Mononuclear cell (primary cell): ENCODE data around the genes PPP1R11, TRIM39 and PRR3.

- RRBS: under 1% methylated on average over 6 of the region's 44 CpGs
These were observed at the start of gene PPP1R11 for GRCh38 chr6:30066824-30067812. TSS of gene PPP1R11 (plus strand) at chr6:30067198.

GRCh38 chr6:30085946-30086286 lies 10.3 kb upstream of the RNF39 start:
- RRBS: no CpG with 5 or more reads among the region's 9 CpGs

DNA sequence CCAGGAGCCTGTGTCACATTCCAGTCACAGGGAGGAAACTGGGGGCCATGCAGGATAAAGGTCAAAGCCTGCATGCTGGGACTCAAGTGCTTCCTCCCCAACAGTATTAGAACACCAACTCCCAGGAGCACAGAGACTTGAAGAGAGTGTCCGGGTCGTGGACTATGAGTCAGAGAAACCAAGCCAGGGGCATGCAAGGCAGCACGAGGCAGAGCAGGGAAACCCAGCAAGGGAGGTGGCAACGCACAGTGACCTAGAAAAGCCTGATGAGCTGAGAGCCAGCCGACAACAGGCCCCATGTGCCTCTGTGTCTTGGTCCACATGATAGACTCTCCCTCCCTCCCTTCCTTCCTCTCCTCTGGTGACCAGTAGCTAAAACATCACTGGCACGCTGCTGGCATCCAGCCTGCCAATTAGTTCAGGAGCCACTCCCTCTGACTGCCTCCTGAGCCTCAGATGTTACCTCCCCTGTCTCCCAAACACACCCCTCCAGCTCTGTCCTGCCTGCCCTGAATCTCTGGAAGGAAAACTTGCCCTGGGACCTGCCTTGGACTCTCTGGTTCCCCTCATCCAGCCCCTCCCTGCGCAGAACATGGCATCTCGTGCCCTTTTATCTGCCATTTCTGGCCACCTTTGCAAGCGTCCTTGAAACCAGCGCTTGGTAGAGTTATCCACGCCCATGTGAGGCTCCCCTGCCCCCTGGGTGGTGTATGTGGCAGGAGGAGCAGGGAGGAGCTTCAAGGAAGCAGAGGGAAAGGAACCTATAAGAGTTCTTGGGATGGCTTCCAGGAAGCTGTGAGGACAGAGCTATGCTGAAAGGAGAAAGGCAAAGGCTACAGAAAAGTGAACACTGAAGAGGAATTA lies 16.2 kb upstream of the RNF39 start:
- RRBS: no CpG with 5 or more reads among the region's 11 CpGs

DNA sequence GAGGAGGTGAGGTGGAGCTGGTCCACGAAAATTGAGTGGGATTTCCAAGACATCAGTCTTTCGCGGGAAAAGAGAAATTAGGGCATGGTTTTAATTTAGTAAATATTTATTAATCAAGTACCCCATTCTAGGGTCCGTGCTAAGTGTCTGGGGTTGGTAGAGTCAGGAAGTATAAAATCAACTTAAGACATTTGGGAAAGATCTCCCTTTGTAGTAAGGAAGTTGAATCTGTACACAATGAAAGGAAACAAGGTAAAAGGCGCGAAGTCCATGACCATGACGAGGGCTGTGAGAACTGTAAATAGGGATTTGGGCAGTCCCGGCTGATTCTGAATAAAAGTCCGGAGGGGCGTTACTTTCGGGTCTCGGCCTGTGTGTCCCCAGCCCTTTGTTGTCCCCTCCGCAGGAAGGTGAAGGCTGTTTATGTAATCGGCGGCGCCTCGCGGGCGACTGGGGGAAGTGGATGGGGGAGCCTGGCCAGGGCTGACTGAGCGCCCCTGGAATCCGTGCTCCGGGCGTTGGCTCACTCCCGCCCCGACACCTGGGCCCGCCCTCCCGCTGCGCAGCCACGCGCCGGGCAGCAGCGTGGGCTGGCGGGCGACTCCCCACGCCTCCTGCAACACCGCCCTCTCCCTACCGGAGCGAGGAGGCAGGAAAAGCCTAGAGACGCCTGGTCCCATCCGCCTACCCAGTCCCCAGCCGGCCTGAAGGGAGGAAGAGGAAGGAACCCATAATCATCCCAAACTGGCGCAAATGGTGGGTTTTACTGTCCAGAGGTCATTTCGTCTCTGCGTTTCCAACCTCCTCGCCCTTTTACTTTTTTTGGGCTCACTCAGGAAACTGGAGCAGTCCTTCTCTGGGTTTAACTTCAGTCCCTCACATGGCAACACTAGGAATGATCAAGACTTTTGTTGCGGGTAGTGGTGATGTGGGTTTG lies 12.2 kb downstream of the TRIM31 start:
- RRBS: 4% methylated on average over 22 of the region's 46 CpGs

DNA sequence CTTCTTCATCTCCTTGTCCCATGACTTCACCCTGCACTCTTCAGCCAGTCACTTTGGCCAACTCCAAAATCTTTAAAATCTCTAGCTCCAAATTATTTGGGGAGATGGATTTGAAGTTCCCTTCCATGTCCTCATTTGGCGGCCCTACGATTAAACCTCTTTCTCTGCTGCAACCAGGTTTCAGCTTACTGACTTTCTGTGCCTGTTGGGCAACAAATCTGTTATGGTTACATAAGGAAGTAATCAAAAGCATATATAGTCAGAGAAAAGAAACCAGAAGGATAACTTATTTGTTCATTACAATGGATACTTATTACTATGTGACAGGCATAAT lies 9.5 kb upstream of the TRIM31 start:
- RRBS: no CpG with 5 or more reads among the region's 2 CpGs

DNA sequence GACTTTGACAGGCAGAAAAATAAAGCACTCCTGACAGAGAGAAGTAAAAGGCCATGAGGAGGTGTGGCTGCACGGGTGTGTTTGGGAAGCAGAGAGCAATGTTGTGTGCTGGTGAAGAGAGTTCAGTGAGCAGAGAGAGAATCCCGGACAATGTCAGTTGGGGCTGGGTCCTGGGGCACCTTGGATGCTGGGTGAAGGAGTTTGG lies 7.9 kb downstream of the TRIM40 start:
- RRBS: no CpG with 5 or more reads among the region's 2 CpGs

DNA sequence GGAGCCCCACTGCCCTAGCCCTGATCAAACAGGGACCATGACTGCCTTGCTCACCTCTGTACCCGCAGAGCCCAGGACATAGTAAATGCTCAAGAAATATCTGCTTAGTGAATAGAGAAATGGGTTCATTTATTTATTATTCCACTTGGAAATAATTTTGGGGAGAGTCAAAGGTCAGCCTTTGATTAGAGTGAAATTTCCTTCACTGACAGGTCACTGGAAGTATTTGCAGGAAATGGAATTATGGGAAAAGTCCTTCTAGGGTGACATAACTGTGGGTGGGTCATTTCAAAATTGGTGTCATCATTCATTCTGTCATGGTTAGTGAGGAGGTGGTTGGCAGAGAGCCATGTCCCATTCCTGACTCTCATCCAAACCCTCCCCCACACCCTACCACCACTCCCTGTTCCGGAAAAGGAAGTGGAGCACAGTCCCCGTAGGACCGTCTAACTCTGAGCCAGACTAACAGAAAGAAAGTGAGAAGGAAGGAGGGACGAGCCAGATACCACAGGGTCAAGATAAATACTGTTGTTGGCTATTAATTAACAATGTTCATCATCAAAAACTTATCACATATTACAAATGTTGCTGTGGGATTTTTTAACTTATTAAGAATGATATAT lies 4.9 kb downstream of the TRIM10 start:
- RRBS: no CpG with 5 or more reads among the region's 5 CpGs

GRCh38 chr6:30206600-30207708 lies 6.3 kb downstream of the TRIM26 start:
- RRBS: no CpG with 5 or more reads among the region's 11 CpGs

GRCh38 chr6:30211066-30211682 lies 2.0 kb downstream of the TRIM26 start:
- RRBS: no CpG with 5 or more reads among the region's 2 CpGs

GRCh38 chr6:30213911-30214945 lies 1.0 kb upstream of the TRIM26 start:
- RRBS: 1% methylated on average over 25 of the region's 56 CpGs

DNA sequence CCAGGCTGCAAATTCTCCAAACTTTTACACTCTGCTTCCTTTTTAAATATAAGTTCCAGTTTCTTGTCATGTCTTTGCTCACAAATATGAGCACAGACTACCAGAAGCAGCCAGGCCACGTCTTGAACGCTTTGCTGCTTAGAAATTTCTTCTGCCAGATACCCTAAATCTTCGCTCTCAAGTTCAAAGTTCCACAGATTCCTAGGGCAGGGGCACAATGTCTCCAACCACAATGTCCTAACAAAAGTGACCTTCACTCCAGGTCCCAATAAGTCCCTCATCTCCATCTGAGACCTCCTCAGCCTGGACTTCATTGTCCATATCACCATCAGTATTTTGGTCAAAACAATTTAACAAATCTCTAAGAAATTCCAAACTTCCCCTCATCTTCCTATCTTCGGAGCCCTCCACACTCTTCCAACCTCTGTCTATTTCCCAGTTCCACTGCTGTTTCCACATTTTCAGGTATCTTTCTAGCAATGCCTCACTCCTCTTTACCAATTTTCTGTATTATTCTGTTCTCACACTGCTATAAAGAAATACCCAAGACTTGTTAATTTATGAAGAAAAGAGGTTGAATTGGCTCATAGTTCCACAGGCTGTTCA lies 42.2 kb upstream of the TRIM39 start:
- RRBS: no CpG with 5 or more reads among the region's 4 CpGs

DNA sequence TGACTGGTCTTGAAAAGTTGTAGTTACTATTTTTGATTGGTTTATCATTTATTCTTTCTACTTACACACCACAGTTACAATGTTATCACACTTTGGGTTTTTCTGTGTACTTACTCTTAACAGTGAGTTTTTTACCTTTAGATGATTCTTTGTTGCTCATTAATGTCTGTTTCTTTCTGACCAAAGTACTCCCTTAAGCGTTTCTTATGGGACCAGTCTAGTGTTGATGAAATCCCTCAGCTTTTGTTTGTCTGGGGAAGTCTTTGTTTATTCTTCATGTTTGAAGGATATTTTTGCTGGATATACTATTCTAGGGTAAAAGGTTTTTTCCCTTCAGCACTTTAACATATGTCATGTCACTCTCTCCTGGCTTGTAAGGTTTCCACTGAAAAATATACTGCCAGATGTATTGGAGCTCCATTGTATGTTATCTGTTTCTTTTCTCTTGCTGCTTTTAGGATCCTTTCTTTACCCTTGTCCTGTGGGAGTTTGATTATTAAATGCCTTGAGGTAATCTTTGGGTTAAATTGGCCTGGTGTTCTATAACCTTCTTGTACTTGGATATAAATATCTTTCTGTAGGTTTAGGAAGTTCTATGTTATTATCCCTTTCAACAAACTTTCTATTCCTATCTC lies 40.7 kb upstream of the TRIM39 start:
- RRBS: no CpG with 5 or more reads among the region's 1 CpG

DNA sequence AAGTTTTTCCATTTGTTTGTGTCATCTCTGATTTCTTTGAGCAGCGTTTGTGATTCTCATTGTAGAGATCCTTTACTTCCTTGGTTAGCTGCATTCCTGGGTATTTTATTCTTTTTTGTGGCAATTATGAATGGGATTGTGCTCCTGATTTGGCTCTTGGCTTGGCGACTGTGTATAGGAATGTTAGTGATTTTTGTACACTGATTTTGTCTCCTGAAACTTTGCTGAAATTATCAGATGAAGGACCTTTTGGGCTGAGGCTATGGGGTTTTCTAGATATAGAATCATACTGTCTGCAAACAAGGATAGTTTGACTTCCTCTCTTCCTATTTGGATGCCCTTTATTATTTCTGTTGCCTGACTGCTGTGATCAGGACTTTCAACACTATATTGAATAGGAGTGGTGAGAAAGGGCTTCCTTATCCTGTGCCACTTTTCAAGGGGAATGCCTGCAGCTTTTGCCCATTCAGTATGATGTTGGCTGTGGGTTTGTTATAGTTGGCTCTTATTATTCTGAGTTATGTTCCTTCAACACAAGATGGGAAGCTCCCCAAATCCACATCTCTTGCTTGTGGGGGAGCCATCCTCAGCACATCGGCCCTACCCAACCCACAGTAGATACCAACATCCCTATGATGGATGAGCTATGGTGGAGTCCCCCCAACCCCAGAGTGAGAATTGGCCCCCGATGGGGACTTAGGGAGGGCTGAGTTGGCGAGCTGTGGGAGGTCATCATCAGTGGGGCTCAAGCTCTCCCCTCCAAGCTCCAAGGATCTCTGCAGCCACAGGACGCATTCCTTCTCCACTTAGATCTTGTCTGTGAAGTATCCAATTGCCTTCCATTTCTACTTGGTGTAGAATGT lies 38.4 kb upstream of the TRIM39 start:
- RRBS: no CpG with 5 or more reads among the region's 6 CpGs

- RRBS: 2% methylated on average over 49 of the region's 111 CpGs
These were observed at the start of gene TRIM39 for GRCh38 chr6:30326293-30327291. TSS of gene TRIM39 (plus strand) at chr6:30326927.

DNA sequence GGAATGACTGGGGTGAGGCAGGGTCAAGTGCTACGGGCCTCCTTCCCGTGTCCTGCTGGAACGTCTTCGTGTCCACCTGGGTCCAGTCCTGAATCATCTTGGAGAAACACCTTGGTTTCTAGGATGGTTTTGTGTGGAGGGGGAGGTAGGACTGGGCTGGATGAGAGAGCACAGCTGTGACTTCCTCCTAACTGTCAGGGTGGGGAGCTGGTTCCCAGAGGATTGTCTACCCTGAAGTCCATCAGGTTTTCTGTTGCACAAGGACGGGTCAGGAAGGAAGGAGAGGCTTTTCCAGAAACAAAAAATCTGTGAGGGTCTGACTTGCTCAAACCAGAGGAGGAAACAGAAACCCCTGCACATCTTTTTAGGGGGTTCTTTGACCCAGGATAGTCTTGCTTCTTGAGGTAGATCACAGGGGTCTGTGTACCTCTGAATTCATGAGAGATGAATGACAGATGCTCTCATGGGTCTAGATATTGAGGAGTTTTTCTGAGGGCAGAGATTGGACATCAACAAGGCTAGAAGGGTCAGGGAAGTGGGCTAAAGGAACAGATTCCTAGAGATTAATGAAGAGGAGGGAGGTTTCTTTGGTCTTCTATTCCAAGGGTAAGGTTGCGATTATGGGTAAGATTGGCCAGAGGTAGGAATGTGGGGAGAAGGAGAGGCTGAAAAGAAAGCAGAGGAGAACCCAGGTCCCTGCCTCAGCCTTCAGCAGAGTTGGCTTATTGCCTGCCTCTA lies 2.5 kb upstream of the RPP21 start:
- RRBS: no CpG with 5 or more reads among the region's 6 CpGs

GRCh38 chr6:30357507-30358373 lies 12.8 kb downstream of the RPP21 start:
- RRBS: no CpG with 5 or more reads among the region's 39 CpGs

DNA sequence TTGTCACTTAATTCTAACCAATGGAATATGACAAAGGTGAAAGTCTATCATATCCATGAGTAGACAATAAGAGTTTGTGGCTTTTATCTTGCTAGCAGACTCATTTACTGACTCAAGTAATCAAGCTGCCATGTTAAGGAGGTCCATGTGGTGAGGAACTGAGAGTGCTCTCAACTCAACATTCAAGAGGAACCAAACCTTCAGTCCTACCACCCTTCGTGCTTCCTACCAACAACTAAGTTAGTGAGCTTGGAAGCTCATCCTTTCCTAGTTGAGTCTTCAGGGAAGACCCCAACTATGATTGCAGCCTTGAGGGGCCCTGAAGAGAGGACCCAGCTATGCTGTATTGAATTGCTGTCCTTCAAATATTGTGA lies 19.2 kb downstream of the HLA-E start:
- RRBS: no CpG with 5 or more reads among the region's 1 CpG

GRCh38 chr6:30557164-30558163 lies at the start of gene PRR3:
TSS of gene PRR3 (plus strand) at chr6:30557295.
- RRBS: 3% methylated on average over 9 of the region's 37 CpGs

- RRBS: no CpG with 5 or more reads among the region's 5 CpGs
These were observed 1.9 kb downstream of the ABCF1 start for GRCh38 chr6:30572945-30573797.

GRCh38 chr6:30611327-30611971 lies 5.6 kb downstream of the PPP1R10 start:
- RRBS: no CpG with 5 or more reads among the region's 5 CpGs